Epidermal melanocyte (primary cell): ENCODE data around the genes MCCC2, MAP1B and ANKRA2.

GRCh38 chr5:69509199-69509770, 16.7 kb downstream of the OCLN start:
- RRBS = no CpG with 5 or more reads among the region's 6 CpGs

- RRBS = no CpG with 5 or more reads among the region's 2 CpGs
Measured at GRCh38 chr5:69513893-69514272, 21.3 kb downstream of the OCLN start.

DNA sequence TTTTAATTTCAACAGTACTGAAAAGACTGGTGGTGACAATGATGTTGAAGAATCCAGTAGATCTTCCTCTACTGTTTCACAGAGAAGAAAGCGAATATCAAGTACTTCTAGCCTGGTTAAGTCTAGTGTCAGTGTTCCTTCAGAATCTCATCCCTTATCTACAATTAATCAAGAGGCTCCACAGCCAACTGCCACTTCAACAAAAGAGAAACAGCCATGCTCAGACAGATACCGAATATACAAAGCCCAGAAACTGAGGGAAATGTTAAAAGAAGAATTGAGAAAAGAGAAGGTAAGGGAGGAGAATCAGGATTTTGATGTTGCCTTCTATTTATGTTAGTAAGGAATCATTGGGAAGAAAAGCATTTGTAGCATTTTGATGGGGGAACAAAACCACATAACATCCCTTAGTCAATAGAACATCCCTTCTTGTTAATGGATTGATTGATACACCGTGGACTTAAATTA, 3.1 kb downstream of the BDP1 start:
- RRBS = no CpG with 5 or more reads among the region's 3 CpGs

- RRBS = 3% methylated on average over 23 of the region's 62 CpGs
Measured at GRCh38 chr5:71587052-71588047, at the start of gene MCCC2. Gene MCCC2, plus strand, starts transcription at chr5:71587340.

DNA sequence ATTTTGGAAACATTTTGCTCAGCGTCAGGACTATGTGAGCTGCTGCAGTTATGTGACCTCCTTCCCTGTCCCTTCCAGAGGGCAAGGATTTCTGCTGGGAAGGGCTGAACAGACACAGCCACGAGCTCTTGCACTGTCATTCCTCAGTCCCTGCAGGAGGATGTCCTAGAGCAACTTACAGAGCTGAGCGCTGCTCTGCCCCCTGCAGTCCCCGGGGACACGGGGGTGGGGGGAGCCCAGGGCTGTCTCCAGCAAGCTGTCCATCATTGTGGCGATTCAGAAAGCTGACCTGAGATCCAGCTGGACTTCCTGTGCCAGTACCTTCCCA, 28.0 kb upstream of the MAP1B start:
- RRBS = no CpG with 5 or more reads among the region's 6 CpGs

GRCh38 chr5:72106729-72107895, at the start of gene MAP1B:
Gene MAP1B, plus strand, starts transcription at chr5:72107475.
- RRBS = 4% methylated on average over 15 of the region's 95 CpGs

GRCh38 chr5:72226015-72226467, 94.0 kb downstream of the MRPS27 start:
- RRBS = no CpG with 5 or more reads among the region's 4 CpGs

DNA sequence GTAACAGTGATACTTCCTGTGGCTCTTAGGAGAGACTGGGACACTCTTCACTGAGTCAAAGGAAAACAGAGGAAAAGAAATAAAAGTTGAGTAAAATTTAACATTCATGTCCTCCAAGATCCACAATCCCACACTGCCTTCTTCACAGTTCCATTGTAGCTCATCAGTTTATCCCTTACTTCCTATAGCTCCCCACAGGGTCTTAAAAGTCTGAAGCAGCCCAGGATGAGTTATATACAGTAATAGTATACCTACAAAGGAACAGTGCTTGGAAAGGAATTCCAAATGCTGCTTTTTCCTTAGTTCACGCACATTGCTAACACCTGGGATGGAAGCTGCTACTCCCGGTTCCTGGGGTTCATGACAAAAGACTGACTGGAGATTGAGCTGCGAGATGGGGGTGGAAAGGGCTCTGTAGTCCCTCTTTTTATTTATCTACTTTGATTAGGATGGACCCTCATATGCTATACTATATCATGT, 81.4 kb downstream of the MRPS27 start:
- RRBS = no CpG with 5 or more reads among the region's 3 CpGs

DNA sequence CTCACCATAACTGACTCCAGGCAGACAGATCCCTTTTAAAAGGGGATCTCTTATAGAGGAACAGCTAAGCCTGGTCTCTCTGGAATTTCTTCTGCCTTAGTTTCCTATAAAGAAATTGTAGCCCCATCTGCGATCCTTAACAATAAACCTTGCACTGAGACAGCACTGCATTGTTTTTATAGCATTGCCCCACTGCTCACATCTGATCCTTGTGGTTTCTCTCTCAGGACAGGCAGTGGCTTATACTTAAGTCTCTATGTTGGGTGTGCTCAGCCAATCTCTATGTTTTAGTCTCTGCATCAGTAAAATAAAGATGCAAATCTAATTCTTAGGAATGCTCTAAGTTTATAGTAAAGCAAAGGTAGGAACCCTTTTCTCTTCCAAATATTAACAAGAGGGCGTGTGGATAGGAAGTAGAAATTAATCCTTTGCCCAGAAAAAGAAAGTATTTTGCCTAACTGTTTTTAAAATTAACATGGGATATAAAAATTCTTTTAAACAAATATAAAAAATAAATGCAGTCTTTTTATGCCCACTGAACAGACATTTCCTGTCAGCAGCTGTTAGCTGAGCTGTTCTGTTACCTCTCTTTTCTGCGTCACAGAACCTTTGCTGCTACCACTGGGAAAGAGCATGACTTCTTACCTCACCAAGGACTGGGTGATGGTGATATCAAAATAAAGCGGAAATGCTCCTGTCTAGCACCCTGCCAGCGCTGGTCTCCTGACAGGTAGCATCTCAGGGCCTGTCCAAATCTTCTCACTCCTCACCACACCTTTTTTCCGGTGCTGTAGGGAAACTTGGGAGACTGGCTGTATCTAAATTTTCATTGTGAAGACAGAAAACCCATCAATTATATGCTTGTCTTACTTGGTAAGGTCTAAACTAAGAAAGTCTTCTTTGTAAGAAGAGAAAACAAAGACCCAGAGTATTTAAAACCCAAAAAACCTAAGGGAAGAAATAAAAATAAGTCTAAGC, 29.4 kb downstream of the MRPS27 start:
- RRBS = no CpG with 5 or more reads among the region's 6 CpGs

DNA sequence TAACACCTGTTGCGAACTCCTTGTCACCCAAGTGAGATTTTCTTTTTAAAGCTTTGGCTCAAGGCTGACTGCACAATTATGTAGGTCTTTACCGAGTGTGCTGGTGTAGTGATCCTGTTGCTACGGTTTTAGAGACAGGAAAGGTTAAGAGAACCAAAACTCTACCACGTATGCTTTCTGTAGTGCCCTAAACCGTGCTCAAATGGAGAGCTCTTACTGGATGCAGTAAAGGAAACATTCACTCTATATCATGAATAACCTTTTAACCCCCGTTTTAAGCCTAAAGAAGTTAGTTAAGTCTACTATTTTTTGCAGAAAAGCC, 32.6 kb downstream of the TNPO1 start:
- RRBS = no CpG with 5 or more reads among the region's 6 CpGs

GRCh38 chr5:72925751-72926120, 30.1 kb upstream of the FCHO2 start:
- RRBS = no CpG with 5 or more reads among the region's 14 CpGs

GRCh38 chr5:72939888-72940621, 15.8 kb upstream of the FCHO2 start:
- RRBS = no CpG with 5 or more reads among the region's 7 CpGs

DNA sequence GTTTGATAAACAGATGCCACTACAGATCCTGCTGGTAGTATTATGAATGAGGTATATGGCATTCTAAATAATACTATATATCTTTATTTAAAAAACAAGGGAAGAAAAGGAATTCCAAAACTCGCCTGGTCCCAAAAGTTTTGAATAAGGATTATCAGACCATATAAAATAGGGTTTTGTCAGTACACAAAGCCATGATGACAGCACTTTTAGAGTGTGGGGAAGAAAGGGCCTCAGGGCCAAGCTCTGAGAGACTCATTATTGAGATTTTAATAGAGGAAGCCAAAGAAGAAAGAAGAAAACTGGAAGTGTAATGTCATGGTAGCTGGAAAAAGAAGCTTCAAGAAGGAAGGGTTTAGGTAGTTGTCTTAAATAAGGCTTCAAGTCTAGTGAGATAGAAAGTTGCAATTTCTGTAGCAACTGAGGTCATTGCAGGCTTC, 53.0 kb downstream of the FCHO2 start:
- RRBS = no CpG with 5 or more reads among the region's 1 CpG

DNA sequence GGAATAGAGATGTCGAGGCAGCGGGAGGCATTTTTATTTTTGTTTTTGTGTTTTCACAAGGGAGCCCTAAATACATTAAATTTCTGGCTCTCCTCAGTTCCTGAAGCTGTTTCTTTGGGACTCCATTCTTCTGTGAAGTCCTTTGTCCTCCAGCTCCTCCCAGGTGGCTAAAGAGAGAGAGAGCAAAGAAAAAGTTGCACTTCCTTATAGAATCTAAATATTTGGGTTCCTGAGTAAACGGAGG, 73.4 kb downstream of the TMEM174 start:
- RRBS = no CpG with 5 or more reads among the region's 3 CpGs

DNA sequence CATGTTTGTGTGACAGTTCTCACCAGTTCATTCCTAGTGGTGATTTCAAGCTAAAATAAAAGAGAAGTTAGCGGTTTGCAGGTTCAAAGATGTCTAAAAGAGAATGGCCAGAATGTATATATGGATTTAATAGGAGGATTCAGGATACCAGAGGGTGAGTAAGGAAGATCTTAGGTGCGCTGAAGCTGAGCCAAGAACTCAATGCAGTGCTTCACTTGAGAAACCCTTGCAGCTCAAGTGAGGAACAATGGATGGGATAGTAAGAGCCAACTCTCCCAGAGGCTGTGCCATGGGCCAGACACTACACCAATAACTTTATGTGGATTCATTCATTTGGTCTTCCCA, 73.7 kb downstream of the TMEM174 start:
- RRBS = no CpG with 5 or more reads among the region's 2 CpGs

DNA sequence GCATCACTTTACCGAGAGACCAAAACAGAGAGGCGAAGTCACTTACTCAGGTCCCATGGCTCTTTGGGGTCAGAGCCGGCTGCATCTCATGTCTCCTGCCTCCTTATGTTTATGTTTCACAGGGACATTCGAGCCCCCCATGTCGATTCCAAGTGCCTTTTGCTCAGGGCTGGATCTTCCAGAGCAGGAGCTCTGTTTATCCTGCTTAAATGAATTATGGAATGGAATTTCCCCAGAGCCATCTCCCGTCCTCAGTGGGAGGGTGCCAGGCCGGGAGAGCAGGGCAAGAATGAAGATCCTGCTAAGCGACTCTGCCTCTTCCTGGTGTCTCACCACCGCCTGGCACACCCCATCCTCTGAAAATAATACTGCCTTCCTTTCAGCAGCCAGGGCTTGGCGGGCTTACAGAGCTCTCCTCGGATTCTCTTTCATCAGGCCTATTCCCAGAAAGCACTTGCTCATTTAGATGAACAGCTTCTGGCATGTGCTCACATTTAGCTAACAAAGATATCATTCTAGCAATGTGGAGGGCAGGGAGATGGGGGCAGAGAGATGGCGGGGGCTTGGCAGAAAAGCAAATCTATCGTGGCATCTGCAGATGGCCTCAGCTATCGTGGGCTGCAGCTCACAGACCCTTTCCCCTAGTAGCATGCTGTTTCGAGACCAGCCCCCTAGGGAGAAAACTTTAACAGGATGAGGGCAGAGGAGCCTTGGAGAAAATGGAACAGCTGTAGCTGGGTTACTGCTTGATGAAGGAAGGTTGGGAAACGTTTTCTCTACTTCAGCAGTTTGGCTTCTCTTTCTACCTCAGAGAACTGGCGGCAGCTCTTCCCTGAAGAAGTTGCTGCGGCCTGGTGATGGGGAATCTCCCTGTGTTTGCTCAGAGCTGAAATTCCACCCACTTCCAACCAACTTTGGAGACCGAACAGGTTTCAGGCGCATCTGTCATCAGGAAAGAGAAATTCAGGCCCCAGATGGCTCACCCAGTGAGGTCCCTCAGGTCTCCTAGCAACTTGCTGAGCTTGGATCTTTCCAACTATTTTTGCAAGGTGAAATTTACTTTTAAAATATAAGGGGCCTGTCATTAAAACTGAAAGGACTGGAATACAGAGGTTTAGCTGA, 102.0 kb downstream of the TMEM174 start:
- RRBS = no CpG with 5 or more reads among the region's 20 CpGs

DNA sequence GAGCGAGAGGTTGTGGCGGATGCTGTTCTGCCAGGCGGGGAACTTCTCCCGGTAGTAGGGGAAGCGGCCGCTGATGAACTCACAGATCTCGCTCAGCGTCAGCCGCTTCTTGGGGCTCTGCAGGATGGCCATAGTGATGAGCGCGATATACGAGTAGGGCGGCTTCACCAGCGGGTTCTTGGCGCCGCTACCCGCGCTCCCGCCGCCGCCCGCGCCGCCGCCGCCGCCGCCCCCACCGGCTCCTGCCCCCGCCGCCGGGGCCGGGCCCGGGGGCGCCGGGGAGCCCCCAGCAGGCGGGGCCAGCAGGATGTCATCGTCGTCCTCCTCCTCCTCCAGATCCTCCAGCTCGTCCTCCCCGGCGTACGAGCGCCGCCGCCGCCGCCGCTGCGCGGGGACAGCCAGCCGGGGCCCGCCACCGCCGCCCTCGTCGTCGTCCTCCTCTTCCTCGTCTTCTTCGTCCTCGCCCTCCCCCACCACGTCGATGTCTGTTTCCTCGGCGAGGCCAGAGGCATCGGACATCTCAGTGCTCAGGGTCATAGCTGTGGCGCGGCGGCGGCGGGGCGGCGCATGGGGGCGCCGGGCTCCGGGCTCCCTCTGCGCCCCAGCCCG, 647 bp downstream of the FOXD1 start:
- RRBS = 6% methylated on average over 30 of the region's 78 CpGs

DNA sequence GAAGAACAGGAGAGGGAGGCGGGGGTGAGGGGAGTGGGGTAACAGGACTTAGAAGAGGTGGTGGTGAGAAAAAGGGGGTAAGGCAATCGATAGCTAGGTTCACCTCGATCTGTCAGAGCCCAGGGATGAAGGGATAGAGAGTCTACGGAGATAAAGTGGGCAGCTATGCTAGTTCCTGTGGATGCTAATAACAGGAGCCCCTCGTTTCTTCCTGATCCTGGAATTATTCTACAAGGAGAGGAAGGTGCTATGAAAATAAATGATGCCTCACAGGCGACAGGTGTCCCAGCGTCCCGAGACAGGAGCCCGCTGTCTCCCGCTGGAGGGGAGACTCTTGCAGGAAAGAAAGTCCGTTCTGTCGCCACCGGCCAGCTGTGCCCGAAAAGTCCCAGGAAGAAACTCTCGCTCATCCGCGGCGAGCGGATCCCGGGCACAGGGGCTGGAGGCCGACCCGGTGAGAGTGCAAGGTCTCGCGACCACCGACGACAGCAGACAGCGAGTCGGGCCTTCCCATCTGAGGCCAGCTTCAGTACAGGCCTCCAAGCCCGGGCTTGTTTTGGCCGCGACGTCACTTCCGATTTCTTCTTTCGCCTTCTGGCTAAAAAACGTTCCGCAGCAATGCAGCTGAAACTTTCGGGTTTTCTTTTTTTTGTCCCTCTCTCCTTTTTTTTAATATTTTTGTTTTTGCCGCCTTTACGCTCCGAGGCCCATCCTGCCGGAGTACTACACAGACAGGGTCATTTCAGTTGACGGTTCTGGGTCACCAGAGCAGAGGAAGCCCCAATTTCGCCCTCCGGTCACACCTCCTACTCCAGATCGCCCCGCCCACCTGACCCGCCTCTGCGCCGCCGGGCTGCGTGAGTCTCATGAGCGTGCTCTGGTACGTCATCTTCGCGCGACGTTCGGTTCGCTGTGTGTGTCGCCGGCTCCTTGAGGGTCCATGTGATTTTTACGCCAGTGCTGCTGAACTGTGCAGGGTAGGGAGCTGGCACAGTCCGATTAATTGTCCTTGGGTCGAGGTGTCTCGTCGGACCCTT, at the start of gene ANKRA2:
TSS of gene ANKRA2 (minus strand) at position 779 of the 1,037 bp plus-strand sequence.
- RRBS = 2% methylated on average over 35 of the region's 66 CpGs

DNA sequence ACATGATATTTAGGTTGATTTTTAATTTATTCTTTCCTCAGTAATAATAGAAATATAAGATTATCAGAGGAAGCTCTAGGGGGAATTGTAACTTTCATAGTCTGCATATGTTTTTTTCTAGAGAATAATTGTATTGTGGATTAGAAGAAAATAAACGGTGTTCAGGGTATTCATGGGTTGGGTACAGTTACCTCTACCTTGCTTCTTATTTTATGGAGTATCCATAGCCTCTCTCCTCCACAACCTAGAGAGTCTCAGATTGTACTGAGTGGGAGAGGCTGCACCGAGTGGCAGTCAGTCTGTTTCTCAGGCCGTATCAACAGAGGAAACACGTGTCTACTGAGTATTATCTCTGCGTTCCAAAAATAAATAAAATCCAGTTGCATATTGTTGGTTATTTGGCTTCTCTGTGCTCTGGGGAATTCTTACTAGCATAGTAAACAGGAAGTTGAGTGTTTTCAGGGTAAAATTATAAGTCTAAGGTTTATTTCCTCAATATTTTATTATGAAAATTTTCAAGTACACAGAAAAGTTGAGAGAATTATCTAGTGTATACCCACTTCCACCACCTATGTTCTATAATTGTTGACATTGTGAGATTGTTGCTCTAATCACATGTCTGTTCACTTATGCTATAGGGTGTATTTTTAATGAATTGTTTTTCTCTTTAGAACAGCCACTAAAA, 231.0 kb downstream of the ARHGEF28 start:
- RRBS = no CpG with 5 or more reads among the region's 5 CpGs

GRCh38 chr5:74199101-74199498, 441.4 kb downstream of the ENC1 start:
- RRBS = no CpG with 5 or more reads among the region's 2 CpGs